Ishikawa (cell line): ENCODE measurements around a stretch of chr5.

GRCh38 chr5:14213406-14214673 is 70.7 kb downstream of the TRIO start:
- RRBS = no CpG with 5 or more reads among the region's 8 CpGs

DNA sequence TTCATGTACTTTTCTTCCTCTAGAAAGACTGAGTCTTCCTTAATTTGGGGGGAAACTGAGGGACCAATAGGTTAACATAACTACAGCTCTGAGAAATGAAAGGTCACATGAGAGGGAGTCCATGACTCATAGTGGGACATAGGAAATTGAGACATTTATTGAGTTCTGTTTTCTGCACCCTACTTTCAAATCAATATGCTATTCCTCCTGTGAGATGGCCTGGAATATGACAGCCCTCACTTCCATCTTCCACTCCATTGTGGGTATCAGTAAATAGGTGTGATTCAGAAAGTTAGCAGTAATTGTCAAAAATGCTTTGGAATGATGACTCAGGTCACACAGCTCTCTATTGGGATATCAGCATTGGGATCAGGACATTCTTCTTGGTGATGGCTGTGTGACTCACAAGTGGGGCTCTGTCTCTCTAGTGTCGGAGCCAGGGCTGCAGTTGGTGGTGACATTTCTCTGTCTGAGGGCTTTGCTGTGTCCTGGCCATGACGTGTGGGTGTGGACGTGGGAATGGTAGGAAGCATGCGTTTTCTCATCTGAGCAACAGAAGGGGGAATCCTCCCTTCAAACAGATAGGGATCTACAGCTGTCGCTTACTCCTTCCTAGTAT is 125.0 kb downstream of the TRIO start:
- RRBS = no CpG with 5 or more reads among the region's 5 CpGs

DNA sequence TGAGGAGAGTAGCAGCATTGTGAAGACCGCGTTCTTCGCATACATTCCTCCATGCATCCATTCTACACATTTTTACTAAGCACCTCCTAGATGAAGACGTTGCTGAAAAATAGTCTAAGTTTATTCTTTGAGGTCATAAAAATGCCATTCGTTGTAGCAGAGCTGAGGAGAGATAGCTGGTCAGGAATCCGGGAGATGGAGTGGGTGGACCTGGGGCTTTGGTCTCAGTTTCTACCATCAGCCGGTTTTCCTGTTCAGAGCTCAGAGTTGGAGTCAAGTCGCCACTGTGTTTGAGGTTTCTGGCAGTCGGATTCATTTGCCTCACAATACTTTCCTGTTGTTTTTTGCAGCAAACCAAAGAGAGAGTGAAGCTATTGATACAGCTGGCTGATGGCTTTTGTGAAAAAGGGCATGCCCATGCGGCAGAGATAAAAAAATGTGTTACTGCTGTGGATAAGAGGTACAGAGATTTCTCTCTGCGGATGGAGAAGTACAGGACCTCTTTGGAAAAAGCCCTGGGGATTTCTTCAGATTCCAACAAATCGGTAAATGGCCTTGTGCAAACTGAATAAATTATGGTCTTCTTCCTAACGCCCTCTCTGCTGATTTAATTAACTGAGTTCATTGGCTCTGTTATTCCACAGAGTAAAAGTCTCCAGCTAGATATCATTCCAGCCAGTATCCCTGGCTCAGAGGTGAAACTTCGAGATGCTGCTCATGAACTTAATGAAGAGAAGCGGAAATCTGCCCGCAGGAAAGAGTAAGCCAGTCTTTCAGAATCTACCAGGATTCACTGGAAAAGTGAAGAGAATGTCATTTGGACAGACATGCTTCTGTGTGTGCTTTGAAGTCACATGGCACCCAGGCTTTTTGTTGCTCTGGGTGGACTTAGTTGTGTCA is 194.3 kb upstream of the OTULINL start:
- RRBS = no CpG with 5 or more reads among the region's 16 CpGs

DNA sequence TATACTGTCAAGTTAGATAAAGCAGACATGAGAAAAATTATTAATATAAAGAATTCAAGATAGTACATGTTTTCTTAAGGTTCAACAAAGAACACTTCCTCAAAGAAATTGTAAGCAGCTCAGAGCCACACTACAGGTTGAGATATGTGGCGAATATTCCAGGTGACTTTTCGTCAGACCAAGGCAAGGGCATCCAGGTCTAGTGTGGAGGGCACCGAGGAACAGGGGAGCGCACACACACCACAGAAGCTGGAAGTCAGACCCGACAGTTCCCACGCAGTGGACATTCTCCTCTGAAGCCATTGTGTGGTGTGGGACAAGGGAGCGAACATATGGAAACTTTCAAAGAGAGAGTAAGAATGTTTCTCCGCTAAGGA is 141.5 kb upstream of the OTULINL start:
- RRBS = no CpG with 5 or more reads among the region's 8 CpGs

DNA sequence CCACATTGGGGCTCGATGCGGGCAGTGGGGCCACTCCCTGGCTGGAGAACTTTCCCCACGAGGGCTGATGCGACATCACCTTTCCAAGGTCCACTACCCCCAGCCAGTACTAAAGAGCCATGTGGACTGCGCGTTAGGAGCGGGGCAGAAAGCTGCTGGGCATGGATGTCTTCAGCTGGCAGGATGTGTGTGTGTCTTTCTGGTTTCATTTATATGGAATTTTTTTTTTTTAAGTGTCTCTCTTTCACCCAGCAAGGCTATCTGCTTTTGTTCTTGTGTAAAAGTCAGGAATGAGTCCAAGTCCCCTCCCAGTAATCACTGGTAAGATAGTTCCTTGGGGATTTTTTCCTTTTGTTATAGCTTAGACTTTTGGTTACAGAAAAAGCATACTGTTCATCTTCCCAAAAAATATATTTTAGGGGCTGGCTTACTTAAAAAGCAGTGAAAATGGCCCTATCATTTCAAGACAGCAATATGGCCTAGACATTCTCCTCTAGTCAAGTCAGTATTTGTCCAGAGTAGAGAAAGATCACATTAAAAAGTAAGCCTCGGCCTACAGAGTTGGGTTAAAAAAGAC is 133.0 kb upstream of the OTULINL start:
- RRBS = no CpG with 5 or more reads among the region's 8 CpGs

- RRBS = no CpG with 5 or more reads among the region's 7 CpGs
Observed at GRCh38 chr5:14665751-14666502, 1.4 kb downstream of the OTULIN start.

DNA sequence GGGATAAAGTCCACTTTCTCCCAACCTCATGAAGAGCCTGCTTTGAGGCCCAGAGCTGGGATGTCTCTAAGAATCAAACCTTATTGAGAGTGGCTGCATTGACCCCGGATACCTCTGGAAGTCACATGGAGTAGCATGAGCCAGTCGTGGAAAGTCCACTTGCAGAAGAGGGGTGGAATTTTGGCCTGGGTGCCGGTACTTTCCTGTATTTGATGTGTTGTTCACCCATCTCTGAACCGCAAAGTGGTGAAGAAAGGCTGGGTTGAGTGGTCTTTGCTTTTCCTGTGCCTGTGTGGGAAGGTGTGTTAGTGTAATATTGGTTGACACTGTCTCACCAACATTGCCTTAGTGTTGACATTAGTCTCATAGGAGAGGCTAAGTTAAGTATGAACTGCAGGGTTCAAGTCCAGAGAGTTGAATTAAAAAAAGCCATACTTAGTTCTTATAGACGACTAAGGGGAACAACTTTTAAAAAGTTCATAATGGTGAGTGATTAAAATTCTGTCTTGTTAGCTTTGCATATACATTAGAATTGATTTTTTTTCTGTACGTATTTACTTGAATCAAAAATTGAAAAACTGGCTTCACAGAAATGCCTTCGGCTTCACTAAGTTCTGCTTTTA is 3.8 kb downstream of the OTULIN start:
- RRBS = 94% methylated on average over 2 of the region's 7 CpGs

GRCh38 chr5:14702544-14702831 is 38.0 kb downstream of the OTULIN start:
- RRBS = no CpG with 5 or more reads among the region's 8 CpGs

GRCh38 chr5:14809318-14810208 is 62.0 kb downstream of the ANKH start:
- RRBS = no CpG with 5 or more reads among the region's 11 CpGs

GRCh38 chr5:14872098-14873140 is 841 bp upstream of the ANKH start:
- RRBS = 2% methylated on average over 25 of the region's 72 CpGs

DNA sequence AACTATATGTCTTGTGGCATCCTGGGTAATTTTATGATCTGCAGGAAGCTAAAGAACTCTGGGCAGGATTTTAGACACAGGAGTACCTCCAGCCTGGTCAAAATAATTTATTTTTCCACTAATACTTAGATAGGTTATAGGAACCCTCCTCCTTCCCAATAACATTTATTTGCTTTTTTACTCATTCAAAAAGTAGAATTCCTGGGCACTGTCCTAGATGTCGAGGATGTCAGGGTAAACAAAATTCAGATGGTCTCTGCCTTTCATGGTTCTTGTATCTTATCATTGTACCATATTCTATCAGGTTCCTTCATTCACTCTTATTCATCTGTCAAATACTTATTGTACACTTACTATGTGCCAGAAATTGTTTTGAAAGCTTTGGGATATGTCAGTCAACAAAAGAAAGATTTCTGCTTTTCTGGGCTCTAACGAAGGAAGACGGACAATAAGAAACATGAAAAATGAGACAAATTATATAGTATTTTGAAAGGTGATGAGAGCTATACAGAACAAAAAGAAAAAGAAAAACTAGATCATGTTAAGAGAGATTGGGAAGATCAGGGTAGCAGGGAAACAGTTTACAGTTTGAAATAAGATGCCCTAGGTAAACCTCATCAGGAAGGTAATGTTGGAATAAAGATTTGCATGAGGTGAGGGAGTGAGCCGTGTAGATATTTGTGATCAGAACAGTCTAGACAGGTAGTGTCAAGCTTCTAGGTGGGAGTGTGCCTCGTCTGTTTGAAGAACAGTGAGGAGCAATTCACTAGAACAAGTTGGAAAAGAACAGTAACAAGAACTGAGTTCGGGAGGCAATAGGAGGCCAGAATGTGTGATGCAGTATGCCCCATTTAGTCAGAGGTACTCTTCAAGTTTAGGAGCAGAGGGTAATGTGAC is 336.1 kb downstream of the FBXL7 start:
- RRBS = no CpG with 5 or more reads among the region's 6 CpGs

GRCh38 chr5:15911989-15912326 is 267.6 kb downstream of the MARCHF11 start:
- RRBS = no CpG with 5 or more reads among the region's 19 CpGs

DNA sequence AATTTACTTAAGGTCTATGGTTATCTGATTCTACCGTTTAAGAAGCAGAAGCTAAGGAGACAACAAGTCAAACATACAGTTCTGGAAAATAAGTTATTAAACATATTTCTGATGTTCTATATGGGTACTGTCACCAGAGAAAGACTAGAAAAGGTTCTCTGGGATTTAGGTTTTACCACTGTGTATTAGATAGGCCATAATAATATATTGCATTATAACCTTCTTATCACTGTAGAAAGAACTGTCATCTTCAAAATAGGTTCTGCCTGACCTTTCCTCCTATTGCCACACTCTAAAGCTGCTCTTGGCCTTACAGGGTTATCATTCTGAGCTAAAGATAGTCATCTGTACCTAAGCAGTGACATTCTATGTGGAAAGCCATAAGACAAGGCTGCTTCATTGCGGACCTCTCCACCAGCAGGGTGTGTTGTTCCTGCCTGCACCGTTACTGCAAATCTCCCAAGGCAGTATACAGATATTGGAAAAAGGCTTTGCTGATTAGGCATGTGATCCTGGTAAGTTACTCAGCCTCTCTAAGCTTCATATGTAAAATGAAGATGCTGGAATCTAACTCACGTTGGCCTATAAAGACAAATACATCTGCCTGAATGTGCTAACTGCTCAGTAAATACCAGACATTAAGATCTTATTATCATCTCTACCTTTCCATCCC is 8.2 kb downstream of the ZNF622 start:
- RRBS = no CpG with 5 or more reads among the region's 4 CpGs

GRCh38 chr5:16536283-16536621 is 70.7 kb upstream of the ZNF622 start:
- RRBS = no CpG with 5 or more reads among the region's 5 CpGs

- RRBS = no CpG with 5 or more reads among the region's 12 CpGs
Observed at GRCh38 chr5:16542041-16542931, 74.5 kb downstream of the RETREG1 start.

DNA sequence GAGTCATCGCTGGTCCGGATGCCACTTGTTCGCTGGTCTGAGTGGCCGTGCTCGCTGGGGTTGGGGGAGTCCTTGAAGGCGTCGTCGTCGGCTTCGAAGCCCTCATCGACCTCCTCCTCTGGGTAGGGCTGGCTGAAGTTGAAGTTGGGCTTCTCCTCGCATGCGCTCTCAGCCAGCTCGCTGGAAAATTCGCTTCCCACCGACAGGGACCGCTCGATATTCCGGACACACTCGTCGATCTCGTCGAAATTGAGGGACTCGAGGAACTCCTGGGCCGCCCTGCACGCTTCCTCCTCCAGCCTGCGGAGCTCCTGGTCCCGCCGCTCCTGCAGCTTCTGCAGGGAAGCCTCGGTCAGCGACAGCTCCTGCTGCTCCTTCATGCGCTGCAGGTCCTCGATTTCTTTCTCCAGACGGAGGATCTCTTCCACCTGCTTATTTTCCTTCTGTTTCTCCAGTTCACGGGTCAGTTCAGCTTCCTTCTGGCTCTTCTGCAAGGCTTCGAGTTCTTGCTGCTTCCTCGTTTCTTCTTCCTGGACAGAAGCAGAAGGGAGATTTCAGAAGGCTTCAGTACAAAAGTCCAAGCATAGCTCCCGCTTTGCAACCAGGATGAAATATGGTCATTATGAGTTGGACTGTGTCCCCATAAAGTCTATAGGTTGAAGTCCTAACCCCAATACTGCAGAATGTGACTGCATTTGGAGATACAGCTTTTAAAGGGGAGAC is 84.7 kb upstream of the RETREG1 start:
- RRBS = 97% methylated on average over 2 of the region's 38 CpGs

- RRBS = no CpG with 5 or more reads among the region's 3 CpGs
Observed at GRCh38 chr5:16754678-16754914, 137.8 kb upstream of the RETREG1 start.

DNA sequence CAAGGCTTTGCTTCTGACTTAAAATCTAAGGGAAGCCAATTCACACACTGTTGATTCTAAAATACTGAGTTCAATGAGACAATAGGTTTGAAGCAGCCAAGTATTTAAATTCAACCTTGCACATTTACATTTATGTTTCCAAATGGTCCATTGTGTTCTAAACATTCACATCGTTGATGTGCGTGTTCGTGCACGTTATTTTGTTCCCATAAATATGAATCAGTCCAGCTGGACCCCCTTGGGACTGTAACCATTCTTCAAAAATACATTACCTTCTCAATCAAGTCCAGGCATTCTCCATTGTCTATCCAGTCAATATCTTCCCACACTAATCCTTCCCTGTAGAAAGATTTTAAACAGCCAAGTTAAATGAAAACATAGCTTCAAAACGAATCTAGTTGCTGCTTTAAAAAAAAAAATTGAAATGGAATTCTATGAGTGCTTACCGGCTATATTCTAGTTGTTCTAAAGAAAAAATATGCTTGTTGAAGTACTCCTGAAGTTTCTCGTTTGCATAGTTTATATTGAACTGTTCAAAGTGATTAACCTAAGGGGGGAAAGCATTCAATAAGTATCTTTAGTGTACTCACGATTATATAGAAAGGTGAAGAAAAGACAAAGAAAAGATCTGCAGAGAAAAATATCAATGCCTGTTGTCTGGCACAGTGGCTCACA is 146.5 kb upstream of the RETREG1 start:
- RRBS = no CpG with 5 or more reads among the region's 8 CpGs

- RRBS = no CpG with 5 or more reads among the region's 7 CpGs
Observed at GRCh38 chr5:17436261-17436656, 55.6 kb downstream of the H3Y2 start.